Measurements from ENCODE around the genes WBP1L and CALHM2.

DNA sequence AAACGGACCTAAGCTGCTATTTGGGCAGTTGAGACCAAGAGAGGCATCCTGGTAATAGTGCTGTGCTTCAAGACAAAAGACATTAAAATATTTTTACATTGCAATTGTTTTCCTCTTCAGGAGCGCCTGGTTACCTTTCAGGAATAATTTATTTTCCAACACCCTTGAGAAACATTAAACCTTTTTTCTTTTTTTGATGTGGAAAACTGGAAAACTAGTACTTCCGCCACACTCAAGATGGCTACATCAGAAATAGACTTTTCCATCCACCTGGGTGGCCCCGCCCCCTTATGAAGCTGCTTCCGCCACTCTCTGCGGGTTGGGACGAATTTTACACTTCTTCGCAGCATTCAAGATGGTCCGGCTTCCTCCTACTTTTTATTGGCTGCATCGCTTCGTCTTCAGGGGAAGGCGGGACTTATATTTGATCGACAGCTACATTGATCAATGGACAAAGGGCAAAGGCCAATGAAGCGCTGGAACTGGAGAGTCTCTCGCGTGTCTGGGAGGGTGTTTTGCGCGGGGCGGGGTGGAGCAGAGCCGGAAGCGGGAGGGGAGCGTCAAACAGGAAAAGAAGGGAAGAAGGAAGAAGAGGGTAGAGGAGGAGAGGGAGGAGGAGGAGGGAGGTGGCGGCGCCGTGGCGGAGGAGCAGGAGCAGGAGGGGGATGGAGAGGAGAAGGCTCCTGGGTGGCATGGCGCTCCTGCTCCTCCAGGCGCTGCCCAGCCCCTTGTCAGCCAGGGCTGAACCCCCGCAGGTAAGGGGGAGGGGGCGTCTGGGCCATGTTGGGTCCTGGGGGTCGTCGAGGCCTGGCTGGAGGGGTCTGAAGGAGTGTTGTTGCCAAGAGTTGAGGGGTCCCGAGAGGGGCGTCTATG lies at the start of gene WBP1L:
Gene WBP1L, plus strand, starts transcription at position 560 of the 873 bp plus-strand sequence.
- PRO-cap, 6 experiments = peak in 6 of 6 experiments; most common plus-strand start position 598 of the sequence (in 6)
- RAMPAGE, long total RNA, 2 experiments = start-site peak on the plus strand in 2 of 2 experiments, centred at position 590 of the sequence, 98 to 154 reads per replicate
- RRBS = no CpG with 5 or more reads among the region's 34 CpGs

GRCh38 chr10:103238882-103239566 lies 6.7 kb upstream of the RPEL1 start:
- PRO-cap, 6 experiments = no peak in any of the 6 experiments
- RAMPAGE, long total RNA, 2 experiments = no peak in any of the 2 experiments
- RRBS = no CpG with 5 or more reads among the region's 8 CpGs

GRCh38 chr10:103443782-103444223 lies 8.4 kb downstream of the CALHM2 start:
- PRO-cap, 6 experiments = no peak in any of the 6 experiments
- RAMPAGE, long total RNA, 2 experiments = no peak in any of the 2 experiments
- RRBS = no CpG with 5 or more reads among the region's 13 CpGs

DNA sequence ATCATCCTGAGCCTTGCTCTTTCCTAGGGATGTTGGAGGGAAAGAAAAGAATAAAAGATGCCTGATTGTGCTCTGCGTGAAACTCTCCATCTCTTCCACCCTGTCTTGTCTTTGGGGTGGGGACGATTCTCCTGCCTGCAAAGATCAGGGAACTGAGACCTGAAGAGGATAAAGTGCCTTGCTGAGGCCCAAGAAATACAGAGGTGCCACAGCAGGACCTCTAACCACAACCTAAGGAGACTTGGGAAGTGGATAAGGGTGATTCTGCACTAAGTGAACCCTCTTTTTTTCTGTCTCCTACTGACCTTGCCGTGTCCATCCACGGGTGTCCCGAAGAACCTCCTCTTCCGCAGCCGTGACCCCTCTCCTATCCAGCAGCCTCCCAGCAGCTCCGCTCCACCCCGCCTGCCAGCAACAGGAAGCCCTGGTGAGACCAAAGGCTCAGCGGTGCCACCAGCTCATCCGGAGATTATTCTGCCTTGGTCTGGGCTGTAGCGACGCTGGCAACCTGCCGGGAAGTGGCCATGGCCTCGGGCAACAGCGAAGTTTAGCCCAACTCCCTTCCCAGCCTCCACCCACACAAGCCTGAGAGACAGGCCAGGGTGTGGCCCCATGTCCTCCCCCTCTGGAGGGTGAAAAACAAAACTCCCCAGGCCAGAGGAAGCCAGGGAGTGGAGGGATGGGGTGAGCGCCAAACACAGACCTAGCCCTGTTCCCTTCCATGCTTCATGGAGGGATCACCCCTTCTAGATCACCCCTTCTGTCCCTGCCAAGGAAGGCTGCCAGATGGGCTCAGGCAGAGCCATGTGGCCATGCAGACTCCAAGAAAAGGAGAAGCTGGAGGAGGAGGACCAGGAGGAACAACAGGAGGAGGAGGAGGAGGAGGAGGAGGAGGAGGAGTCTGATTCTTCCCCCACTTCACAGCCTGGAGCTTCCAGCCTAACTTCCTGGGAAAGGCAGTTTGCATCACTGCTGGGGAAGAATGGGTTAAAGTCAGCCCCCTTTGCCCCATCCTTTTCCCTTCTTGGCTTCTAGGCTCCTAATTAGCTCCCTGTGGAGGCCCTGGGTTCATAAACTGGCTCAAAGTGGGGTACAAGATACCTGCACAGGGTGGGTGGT lies 1.0 kb downstream of the CALHM2 start:
- PRO-cap, 6 experiments = peak in 6 of 6 experiments; most common plus-strand start position 472 of the sequence (in 5); most common minus-strand start position 520 of the sequence (in 6)
- RAMPAGE, long total RNA, 2 experiments = no peak in any of the 2 experiments
- RRBS = 33% methylated on average over 4 of the region's 17 CpGs

DNA sequence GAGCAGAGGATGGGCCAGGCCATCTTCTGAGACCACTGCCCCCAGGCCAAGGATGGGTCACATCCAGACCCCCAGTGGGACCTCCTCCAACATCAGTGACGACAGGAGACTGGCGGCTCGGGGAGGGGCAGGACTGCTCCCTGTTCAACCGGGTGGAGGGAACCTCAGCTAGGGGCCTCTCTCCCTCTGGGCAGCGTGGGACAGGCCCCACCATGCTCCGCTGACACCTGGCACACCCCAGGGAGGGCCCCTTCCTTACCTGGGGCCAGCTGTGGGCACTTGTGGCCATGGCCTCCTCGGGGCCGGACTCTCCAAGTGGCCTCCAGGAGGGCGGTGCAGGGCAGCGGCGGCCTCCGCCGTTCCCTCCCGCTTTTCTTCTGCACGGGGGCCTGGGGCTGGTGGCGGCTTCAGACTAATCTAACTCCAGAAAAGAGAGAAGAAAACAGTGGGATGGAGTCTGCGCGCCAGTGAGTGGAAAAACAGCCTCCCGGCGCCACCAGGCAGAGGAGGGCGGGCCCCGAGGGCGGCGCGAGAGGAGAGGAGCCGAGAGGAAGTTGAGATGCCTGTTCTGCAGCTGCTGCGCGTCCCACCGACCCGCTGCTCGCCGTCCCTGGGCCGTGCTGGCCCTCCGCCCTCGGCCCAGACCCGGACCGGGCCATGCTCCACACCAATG lies at the start of gene CALHM2:
Gene CALHM2, minus strand, starts transcription at position 474 of the 673 bp plus-strand sequence.
- PRO-cap, 6 experiments = peak in 6 of 6 experiments; most common plus-strand start position 147 of the sequence (in 4); most common minus-strand start position 381 of the sequence (in 4)
- RAMPAGE, long total RNA, 2 experiments = start-site peak on the minus strand in 2 of 2 experiments, centred at positions 409 to 458 of the sequence, 46 to 136 reads per replicate
- RRBS = no CpG with 5 or more reads among the region's 37 CpGs

- PRO-cap, 6 experiments = no peak in any of the 6 experiments
- RAMPAGE, long total RNA, 2 experiments = no peak in any of the 2 experiments
- RRBS = no CpG with 5 or more reads among the region's 10 CpGs
These were observed 64.1 kb downstream of the NEURL1 start for GRCh38 chr10:103557601-103558041.

GRCh38 chr10:103604144-103604556 lies 110.6 kb downstream of the NEURL1 start:
- PRO-cap, 6 experiments = no peak in any of the 6 experiments
- RAMPAGE, long total RNA, 2 experiments = no peak in any of the 2 experiments
- RRBS = no CpG with 5 or more reads among the region's 4 CpGs

DNA sequence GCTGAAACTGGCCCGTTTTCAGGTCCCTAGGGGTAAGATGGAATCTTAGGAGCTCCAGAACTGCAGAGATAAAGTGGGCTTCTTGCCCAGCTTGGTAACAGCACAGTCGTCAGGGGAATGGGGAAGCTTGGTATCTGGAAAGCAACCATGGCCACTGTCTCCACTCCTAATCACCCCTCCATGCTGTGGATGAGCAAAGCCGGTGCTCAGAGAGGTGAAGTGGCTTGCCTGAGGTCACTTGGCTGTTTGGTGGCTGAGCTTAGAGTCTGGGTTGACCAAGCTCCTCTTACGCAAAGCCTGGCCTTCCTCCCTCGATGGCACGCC lies 155.6 kb downstream of the NEURL1 start:
- PRO-cap, 6 experiments = peak in 1 of 6 experiments; most common minus-strand start position 248 of the sequence (in 1)
- RAMPAGE, long total RNA, 2 experiments = no peak in any of the 2 experiments
- RRBS = no CpG with 5 or more reads among the region's 6 CpGs

- PRO-cap, 6 experiments = peak in 6 of 6 experiments; most common minus-strand start chr10:103660017 (in 6)
- RAMPAGE, long total RNA, 2 experiments = no peak in any of the 2 experiments
- RRBS = no CpG with 5 or more reads among the region's 6 CpGs
These were observed 166.2 kb downstream of the NEURL1 start for GRCh38 chr10:103659736-103660094.

DNA sequence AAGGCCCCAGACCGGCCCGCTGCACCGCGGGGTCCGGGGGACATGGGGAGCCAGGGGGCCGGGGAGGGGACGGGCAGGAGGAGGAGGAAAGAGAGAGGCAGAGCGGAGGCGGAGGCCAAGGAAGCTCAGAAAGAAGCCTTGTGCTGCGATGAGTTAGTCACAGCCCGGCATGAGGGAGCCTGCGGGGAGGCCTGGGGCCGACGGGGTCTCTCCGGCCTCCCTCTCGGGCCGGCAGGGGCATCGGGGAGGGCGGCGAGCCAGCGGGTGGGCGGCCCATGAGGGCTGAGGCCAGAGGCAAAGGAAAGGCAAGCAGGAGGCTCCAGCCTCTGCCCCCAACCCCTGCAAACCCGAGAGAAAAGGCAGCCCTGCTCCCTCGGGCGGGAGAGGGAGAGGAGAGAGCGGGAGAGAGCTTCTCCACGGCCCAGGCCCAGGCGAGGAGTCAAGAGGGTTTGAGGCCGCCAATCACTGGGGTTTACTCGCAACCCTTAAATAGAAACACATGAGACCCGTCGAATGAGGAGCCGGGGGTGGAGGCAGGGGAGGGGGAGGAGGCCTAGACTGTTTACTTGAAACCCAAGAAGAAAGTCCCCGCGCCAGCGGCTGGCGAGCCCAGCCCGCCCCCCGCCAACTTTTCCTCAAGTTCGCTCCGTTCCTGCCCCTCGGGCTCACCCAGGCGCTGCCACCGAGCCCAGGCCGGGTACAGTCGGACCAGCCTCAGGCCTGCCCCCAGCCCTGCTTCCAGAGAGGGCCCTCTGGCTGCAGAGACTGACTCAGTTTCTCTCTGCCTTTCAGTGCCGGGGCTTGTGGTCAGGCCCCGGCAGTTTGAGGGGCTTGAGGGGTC lies 168.0 kb downstream of the NEURL1 start:
- PRO-cap, 6 experiments = peak in 6 of 6 experiments; most common plus-strand start position 576 of the sequence (in 4); most common minus-strand start position 440 of the sequence (in 3)
- RAMPAGE, long total RNA, 2 experiments = start-site peak on the minus strand in 1 of 2 experiments, centred at position 386 of the sequence, 31 reads per replicate
- RRBS = 8% methylated on average over 12 of the region's 48 CpGs

DNA sequence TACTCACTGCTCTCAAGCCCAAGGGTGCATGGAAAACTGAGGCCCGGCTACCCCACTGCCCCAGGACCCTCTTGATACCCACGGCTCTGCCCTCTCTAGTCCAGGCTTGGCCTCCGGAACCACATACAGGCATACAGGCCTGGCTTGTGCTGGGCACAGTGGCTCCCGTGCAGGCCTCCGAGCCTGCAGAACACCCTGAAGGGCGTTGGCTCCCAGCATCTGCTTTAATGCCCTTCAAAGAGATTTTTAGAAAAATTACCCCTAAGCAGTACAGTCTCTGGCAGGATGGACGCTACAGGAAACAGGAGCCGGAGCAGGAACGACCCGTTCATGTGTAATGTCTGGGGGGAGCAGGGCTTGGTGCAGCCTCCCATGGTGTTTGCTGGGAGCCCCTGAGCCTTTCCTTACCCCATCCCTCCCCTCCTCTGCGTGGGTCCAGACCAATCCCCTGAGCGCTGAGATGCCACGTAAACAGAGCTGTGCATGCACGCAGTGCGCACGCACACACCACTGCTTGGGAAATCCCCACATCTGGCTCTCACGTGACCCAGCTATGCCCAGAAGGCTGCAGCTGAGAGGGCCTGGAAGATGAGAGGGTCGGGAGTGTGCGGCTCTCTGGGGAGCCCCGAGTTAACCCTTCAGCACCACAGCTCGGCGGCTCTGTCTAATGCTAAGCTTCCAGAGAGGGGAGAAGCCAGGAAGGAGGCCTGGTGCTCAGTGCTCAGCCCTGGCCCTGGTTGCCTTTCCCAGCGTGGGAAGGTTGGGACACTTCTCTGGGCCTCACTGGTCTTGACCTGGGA lies 177.4 kb downstream of the SH3PXD2A start:
- PRO-cap, 6 experiments = peak in 2 of 6 experiments; most common plus-strand start position 550 of the sequence (in 1); most common minus-strand start position 381 of the sequence (in 1)
- RAMPAGE, long total RNA, 2 experiments = no peak in any of the 2 experiments
- RRBS = 61% methylated on average over 3 of the region's 23 CpGs

DNA sequence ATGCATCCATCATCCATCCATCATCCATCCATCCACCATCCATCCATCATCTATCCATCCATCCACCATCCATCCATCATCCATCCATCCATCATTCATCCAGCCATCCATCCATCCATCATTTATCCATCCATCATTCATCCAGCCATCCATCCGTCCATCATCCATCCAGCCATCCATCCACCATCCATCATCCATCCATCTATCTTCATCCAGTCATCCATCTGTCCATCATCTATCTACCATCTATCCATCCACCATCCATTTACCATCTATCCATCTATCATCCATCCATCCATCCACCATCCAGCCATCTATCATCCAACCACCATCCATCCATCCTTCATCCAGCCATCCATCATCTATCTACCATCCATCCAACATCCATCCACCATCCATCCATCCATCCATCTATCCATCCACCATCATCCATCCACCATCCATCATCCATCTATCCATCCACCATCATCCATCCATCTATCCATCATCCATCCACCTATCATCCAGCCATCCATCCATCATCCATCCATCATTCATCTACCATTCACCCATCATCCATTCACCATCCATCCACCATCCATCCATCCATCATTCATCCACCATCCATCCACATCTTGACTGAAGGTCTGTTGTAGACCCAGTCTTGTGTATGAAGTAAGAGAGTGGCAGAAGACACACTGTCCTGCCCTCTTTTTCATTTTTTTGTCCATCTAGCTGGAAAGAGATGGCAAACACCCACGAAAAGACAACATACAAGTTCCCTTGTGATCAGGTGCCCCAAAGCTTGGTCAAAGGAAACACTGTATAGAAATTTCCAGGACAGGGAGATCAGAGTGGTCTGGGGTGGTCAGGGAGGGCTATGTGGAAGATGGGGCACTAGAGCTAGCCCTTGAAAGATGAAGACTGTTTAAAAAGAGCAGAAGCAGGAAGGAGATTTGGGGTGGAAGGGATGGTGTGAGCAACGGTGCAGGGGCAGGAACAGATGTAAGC lies 153.5 kb downstream of the SH3PXD2A start:
- PRO-cap, 6 experiments = no peak in any of the 6 experiments
- RAMPAGE, long total RNA, 2 experiments = no peak in any of the 2 experiments
- RRBS = no CpG with 5 or more reads among the region's 3 CpGs

DNA sequence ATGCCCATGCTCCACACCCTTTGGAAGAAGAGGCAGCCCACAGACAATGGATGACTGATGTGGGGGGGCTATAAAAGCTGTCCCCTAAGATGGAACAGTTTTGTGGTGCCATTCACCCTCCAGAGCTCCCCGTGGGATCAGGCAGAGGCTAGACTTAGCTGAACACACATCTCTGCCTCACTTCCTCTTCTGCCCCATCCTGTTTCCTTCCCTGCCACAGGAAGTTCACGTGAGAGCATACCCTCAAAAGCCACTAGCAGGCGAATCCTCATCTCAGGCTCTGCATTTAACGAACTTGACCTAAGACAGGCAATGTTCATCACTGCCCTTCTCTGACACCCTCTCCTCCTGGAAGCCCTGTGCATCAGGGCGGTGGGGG lies 91.6 kb downstream of the SH3PXD2A start:
- PRO-cap, 6 experiments = no peak in any of the 6 experiments
- RAMPAGE, long total RNA, 2 experiments = no peak in any of the 2 experiments
- RRBS = no CpG with 5 or more reads among the region's 5 CpGs

GRCh38 chr10:103833518-103834176 lies 21.7 kb downstream of the SH3PXD2A start:
- PRO-cap, 6 experiments = no peak in any of the 6 experiments
- RAMPAGE, long total RNA, 2 experiments = no peak in any of the 2 experiments
- RRBS = no CpG with 5 or more reads among the region's 7 CpGs

- PRO-cap, 6 experiments = no peak in any of the 6 experiments
- RAMPAGE, long total RNA, 2 experiments = no peak in any of the 2 experiments
- RRBS = no CpG with 5 or more reads among the region's 9 CpGs
These were observed 18.6 kb downstream of the SH3PXD2A start for GRCh38 chr10:103836776-103837117.

DNA sequence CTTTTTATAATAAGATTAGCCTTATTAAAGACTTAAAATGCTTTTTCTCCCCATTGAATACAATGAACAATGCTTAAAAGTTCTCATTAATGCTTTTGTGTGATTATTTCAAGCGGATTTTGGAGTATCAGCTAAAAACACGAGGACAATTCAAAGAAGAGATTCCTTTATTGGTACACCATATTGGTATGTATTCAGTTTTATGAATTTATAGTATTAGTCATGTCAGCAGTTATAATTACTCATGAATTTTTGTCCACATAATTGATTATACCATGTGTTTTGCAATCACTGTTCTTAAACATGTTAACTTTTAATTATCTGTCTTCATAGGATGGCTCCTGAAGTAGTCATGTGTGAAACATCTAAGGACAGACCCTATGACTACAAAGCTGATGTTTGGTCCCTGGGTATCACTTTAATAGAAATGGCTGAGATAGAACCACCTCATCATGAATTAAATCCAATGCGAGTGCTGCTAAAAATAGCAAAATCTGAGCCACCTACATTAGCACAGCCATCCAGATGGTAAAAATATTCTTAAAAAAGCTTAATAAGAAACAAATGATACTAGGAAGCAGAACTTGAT lies 31.9 kb downstream of the SLK start:
- PRO-cap, 6 experiments = no peak in any of the 6 experiments
- RAMPAGE, long total RNA, 2 experiments = no peak in any of the 2 experiments
- RRBS = no CpG with 5 or more reads among the region's 3 CpGs

GRCh38 chr10:103999657-104000052 lies 32.7 kb downstream of the SLK start:
- PRO-cap, 6 experiments = no peak in any of the 6 experiments
- RAMPAGE, long total RNA, 2 experiments = start-site peak on the plus strand in 1 of 2 experiments, at chr10:103999879-103999935 at its widest, 30 reads per replicate

DNA sequence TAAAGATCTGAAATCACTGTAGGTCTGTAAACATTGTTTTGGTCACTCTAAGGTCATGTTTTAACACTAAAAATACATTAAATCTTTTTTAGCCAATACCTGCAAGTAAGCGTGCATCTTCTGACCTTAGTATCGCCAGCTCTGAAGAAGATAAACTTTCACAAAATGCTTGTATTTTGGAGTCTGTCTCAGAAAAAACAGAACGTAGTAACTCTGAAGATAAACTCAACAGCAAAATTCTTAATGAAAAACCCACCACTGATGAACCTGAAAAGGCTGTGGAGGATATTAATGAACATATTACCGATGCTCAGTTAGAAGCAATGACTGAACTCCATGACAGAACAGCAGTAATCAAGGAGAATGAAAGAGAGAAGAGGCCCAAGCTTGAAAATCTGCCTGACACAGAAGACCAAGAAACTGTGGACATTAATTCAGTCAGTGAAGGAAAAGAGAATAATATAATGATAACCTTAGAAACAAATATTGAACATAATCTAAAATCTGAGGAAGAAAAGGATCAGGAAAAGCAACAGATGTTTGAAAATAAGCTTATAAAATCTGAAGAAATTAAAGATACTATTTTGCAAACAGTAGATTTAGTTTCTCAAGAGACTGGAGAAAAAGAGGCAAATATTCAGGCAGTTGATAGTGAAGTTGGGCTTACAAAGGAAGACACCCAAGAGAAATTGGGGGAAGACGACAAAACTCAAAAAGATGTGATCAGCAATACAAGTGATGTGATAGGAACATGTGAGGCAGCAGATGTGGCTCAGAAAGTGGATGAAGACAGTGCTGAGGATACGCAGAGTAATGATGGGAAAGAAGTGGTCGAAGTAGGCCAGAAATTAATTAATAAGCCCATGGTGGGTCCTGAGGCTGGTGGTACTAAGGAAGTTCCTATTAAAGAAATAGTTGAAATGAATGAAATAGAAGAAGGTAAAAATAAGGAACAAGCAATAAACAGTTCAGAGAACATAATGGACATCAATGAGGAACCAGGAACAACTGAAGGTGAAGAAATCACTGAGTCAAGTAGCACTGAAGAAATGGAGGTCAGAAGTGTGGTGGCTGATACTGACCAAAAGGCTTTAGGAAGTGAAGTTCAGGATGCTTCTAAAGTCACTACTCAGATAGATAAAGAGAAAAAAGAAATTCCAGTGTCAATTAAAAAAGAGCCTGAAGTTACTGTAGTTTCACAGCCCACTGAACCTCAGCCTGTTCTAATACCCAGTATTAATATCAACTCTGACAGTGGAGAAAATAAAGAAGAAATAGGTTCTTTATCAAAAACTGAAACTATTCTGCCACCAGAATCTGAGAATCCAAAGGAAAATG lies 35.6 kb downstream of the SLK start:
- PRO-cap, 6 experiments = no peak in any of the 6 experiments
- RAMPAGE, long total RNA, 2 experiments = no peak in any of the 2 experiments
- RRBS = no CpG with 5 or more reads among the region's 7 CpGs

DNA sequence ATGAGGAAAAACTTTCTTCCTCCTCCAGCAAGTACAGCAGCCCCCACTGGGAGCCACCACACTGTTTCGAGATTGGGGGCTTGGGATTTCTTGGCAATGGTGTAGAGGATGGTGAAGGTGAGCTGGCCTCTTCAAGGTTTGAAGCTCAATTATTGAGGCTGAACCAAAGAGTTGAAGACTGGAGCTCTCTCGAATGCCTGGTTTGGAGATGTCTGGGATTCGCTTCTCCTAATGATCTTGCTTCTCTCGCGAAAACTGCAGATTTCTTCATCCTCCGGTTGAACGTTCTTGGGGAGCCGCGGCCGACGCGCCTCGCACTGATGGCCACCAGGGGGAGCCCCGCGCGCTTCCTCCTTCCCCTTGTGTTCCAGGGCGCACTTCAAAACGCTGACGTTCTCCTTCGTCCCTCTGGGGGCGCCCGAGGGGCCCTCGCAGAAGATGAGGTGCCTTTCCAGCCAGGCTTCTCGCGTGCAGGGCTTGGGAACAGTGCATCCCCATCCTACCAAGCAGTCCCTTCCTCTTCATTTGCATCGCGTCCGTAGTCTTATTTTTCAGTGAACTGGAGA lies 22.3 kb downstream of the GSTO2 start:
- PRO-cap, 6 experiments = no peak in any of the 6 experiments
- RAMPAGE, long total RNA, 2 experiments = no peak in any of the 2 experiments
- RRBS = no CpG with 5 or more reads among the region's 28 CpGs

- PRO-cap, 6 experiments = no peak in any of the 6 experiments
- RAMPAGE, long total RNA, 2 experiments = no peak in any of the 2 experiments
- RRBS = no CpG with 5 or more reads among the region's 6 CpGs
These were observed 29.4 kb downstream of the ITPRIP start for GRCh38 chr10:104308705-104309376.